GM23338 (cell line): Measurements from ENCODE around the gene SORBS1.

DNA sequence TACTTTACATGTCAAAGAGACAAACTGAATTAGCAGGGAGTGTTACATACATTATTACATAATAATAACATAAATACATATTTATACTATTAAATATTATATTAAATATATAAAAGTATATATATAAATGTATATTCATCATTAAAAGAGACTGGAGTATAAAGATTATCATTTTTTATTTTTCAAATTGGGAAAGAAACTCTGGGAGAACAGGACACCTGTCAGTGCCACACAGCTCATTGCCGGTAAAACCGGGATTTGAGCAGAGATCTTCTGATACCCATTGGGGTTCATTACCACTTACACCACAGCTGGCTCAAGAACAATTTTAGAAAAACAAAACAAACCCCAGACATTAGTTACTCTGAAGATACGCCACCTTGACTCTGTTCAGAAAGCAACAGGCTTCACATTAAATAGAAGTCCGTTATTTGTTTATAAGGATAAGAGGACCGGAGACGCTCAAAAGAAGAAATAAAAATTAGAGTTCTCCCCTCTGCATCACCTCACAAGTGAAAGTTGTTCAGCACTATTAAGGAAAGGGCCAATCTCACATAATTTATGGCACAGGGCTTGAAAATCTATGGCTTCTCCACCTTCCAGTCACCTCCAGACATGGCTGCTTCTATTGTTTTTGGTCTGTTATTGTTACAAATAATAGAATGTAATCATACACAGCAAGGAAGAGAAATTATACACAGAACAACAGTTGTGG is 962 bp upstream of the CYP2C8 start:
- PRO-cap = no peak
- RAMPAGE, long total RNA = no peak

GRCh38 chr10:95236230-95236528 is 42.1 kb downstream of the ACSM6 start:
- PRO-cap = no peak
- RAMPAGE, long total RNA = no peak

GRCh38 chr10:95237503-95238463 is 43.7 kb downstream of the ACSM6 start:
- PRO-cap = no peak
- RAMPAGE, long total RNA = no peak

- PRO-cap = no peak
- RAMPAGE, long total RNA = no peak
These were observed 30.1 kb downstream of the PDLIM1 start for GRCh38 chr10:95260520-95261209.

- PRO-cap = no peak
- RAMPAGE, long total RNA = no peak
These were observed 1.7 kb downstream of the PDLIM1 start for GRCh38 chr10:95289219-95289464.

- PRO-cap = unidirectional peak, plus-strand start at chr10:95290292
- RAMPAGE, long total RNA = no peak
These were observed 781 bp downstream of the PDLIM1 start for GRCh38 chr10:95290056-95290387.

GRCh38 chr10:95328577-95329444 is 38.0 kb upstream of the PDLIM1 start:
- PRO-cap = no peak
- RAMPAGE, long total RNA = no peak

- PRO-cap = no peak
- RAMPAGE, long total RNA = no peak
These were observed 58.1 kb upstream of the PDLIM1 start for GRCh38 chr10:95348906-95349367.

GRCh38 chr10:95391251-95391765 is 100.5 kb upstream of the PDLIM1 start:
- PRO-cap = no peak
- RAMPAGE, long total RNA = no peak

- PRO-cap = no peak
- RAMPAGE, long total RNA = no peak
These were observed 124.9 kb upstream of the PDLIM1 start for GRCh38 chr10:95415542-95416347.

DNA sequence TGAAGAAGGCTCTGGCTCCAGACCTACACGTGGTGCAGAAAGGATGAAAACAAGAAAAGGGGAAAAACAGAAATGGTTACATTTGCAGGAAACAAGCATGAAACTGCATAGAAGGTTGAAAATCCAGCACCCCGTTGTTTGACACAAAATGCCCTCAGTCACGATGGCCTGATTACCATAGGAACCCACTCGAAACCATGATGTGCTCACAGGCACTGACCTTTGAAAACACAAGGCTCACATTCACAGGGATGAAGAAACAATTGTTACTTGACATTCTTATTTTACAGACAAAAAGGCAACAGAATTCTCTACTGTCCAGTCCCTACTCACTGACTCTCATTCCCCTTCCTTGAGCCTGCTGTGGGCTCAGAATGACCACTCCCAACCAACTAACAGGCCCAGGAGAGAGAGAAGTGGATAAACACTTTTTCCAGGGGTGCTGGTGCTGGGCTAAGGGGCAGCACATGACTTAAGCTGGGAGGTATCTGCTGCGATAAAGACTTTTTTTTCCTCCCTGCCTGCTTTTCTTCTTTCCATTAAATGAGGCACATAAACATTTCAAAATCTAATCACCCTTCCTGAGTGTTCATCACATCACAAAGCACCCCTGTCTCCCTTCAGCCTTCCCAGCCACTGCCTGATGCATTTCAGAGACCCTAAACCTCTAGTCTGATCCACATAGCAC is 131.5 kb upstream of the PDLIM1 start:
- PRO-cap = no peak
- RAMPAGE, long total RNA = no peak

- PRO-cap = no peak
- RAMPAGE, long total RNA = no peak
These were observed 101.8 kb downstream of the SORBS1 start for GRCh38 chr10:95459329-95459897.

DNA sequence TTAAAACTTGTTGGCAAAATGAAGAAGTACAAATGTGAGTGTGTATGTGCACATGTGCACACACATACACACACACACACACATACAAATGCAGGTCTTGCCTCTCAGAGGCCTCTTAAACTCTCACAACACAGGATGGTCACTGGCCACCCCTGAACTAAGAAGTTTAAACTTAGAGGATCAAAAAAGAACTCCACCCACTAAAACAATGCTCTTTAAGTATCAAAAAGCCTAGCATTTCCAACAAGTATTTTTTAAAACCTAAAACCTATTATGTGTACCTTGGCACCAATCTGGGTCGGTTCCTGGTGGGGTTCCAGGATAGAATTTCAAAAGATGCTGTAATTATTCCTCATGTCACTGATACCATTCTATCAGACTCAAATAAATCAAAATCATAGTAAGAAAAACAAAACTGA is 55.0 kb downstream of the SORBS1 start:
- PRO-cap = no peak
- RAMPAGE, long total RNA = no peak

DNA sequence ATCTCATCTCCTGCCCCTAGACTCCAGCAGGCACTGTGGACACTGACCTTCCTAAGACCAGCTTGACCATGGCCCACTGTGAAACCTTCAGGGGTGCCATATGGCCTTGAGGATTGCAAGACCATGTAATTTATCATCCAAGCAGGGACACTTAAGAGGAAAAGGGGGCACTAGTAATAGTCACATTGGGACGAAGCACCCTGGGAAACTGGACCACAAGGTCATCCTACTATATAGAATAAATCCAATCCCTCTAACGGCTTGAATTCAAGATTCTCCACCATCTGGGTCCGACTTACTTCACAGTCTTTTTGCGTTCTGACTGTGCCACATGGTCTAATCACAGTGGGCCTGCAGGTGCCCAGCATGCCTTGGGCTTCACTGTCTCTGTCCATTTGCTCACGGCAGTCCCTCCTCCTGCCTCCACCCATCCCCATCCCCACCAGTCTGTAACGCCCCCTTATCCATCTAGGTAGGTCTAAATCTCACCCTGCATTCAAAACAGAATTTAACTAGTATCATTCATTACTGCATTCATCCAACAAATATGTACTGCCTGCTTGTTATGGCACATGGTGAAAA is 24.4 kb downstream of the SORBS1 start:
- PRO-cap = no peak
- RAMPAGE, long total RNA = no peak

DNA sequence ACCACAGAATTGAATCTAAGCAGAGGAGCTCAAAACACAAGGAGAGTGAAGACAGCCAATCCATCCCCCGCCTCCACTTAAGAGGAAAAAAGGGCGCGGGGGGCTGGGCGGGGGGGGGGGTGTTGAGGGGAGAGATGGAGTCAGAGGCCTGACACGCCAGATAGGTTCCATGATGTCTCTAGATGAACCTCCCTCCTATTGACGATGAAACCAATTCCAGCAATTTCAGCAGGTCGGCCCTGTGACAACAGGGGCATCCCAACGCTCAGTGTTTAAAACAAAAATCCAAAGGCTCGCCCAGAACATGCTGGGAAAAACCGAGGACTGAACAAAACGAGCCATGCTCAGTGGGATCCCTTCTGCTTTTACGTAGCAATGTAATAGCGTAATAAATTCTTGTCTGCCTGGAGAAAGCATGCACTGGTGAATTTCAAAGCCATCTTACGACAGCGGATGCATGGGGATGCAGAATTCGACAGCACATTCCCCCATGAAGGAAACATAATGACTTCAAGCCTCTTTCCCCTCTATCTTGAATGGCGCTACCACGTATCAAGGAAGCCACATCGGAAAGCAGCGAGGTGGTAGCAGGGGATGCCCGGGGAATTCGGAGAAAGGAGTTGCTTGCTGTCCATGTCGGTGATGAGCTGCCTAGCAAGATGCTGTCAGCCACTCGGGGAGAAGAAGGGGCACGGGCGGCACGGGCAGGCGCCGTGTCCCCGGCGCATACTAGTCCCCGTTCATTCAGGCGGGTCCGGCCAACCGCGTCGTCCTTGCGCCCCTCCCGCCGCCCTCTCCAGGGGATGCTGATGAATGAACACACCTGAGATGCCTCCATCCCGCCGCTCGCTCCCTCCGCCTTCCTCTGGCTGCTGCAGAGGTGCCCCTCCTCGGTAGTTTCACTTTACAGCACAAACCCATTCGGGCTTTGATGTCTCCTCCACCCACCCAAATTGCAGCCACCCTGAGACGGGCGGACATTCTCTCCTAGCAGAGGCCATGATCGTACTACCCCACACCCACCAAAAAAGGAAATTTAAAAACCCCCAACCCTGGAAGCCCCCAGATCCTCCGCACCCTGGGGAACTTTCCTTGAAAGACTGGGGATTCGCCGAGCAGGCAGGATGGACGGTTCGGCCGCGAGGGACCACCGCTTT is 817 bp downstream of the SORBS1 start:
- PRO-cap = bidirectional peak, plus-strand start at position 22 of the sequence, minus-strand start outside the sequence; bidirectional peak, plus-strand start at position 439 of the sequence, minus-strand start at position 178 of the sequence; bidirectional peak, plus-strand start at position 672 of the sequence, minus-strand start at position 678 of the sequence; bidirectional peak, plus-strand start at position 980 of the sequence, minus-strand start at position 815 of the sequence
- RAMPAGE, long total RNA = no peak

GRCh38 chr10:95561133-95561477 is at the start of gene SORBS1:
Gene SORBS1, minus strand, starts transcription at chr10:95561371.
- PRO-cap = bidirectional peak, plus-strand start at chr10:95561608, minus-strand start at chr10:95561399
- RAMPAGE, long total RNA = start-site peak on the minus strand at chr10:95561371-95561415, 242 and 88 reads in 2 replicates

DNA sequence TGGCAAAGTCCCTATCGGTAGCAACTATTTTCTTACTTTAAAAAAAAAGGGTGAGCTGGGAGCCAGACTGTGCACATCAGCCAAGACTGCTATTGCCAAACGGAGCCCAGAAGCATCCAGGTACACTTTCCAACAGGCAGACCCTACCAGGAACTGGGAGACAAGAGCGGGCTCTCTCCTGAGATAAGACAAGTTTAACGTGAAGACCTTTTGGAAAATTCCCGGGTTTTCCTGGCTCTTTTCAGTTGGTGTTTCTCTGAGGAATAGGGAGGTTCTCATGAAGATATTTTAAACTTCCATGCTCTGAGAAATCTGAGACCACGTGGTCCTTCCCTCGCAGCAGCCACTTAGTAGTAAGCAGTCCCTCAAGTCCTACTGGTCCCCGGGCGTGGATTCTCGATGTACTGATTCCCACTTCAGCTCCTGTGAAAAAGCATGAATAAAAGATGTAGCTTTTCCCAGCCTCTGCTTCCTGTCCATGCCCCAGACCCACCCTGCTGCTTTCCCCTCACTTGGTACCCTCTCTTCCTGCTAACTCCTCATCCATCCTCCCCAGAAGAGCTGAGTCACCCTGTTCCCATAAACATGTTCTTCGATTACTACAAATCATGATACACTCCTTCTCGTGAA is 45.5 kb upstream of the SORBS1 start:
- PRO-cap = no peak
- RAMPAGE, long total RNA = no peak

GRCh38 chr10:95741567-95742385 is 14.2 kb upstream of the ENTPD1 start:
- PRO-cap = no peak
- RAMPAGE, long total RNA = no peak

- PRO-cap = bidirectional peak, plus-strand start at chr10:95756564, minus-strand start at chr10:95756600
- RAMPAGE, long total RNA = no peak
These were observed 589 bp downstream of the ENTPD1 start for GRCh38 chr10:95756260-95757243.

- PRO-cap = no peak
- RAMPAGE, long total RNA = no peak
These were observed 11.8 kb downstream of the ENTPD1 start for GRCh38 chr10:95767750-95768126.